Subcutaneous preadipocyte (primary cell): ENCODE data around the genes ELOVL3 and SUFU.

- CAGE, long polyA plus RNA, result no peak
Observed at GRCh38 chr10:102117503-102118630, 2.3 kb downstream of the LDB1 start.

DNA sequence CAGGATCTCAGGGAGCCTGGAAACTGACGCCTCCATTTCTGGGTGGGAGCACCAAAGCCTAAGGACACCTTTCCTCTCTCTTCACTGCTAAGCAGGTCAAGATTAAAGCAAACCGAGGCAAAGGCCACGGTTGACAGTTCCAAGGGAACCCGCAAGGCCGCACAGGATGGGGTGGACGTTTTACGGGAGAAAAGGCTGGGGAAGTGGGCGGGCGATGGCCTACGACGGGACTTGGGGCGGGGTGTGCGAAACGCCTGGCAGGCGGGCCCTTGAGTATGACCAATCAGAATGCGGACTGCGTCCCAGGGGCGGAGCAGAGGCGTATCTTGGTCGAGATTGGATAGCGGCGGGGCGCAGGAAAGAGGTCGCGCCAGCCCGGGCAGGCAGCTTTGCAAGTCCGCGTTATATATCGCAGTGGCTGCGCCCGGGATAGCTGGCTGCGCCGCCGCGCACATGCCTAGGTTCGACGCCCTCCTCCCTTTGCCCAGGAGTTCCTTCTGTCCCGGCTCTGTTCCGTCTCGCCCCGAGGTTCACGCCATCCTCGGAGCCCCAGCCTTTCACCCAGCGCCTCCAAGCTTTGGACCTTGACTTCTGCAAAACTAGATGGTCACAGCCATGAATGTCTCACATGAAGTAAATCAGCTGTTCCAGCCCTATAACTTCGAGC is at the start of gene ELOVL3:
TSS of gene ELOVL3 (plus strand) at position 354 of the 667 bp plus-strand sequence.
- CAGE, long polyA plus RNA, result no peak

DNA sequence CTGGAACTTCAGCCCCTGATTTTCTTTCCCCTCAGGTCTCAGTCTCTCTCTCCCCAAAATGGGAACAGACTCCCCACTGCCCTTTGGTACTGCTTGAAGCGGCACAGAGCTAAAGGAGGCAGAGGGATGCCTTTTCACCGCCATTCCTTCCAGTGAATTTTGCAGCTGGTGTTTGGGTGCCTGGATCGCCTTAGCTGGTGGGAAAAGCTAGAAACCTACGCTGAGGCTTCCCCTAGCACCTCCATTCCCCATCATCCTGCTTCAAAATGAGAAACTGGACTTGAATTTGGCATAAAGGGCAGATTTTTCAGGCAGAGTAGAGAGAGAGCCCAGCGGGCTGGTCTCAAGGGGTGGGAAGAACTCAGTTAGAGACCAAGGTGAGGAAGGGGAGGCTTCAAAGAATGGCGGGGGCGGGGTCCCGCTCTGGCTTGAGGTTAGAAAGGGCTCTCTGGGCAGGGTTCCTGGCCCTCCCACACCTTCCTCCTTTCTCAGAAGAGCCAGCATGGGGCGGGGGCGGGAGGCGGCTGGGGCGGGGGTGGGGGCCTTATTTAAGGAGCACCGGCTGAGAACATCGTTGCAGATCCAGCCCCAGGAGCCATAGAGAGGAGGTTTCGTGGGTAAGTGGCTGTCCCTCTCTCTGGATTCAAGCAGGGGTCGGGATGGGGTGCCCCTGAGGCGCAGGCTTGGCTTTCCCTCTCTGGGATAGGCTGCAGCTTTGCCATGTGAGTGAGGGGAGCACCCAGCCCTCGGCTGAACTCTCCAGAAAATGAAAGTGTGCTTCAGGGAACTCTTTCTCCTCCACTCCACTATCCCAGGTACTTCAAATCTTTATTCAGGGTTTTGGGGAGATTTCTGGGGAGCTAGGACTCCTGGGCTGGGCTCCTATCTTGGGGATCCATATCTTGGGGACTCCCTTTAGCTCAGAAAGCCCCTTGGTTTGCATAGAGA is 3.1 kb upstream of the CUEDC2 start:
- CAGE, long polyA plus RNA, result no peak

GRCh38 chr10:102503419-102504627 is at the start of gene SUFU:
TSS of gene SUFU (plus strand) at chr10:102503972.
- CAGE, long polyA plus RNA, result no peak

- CAGE, long polyA plus RNA, result no peak
Observed at GRCh38 chr10:102593129-102594115, 50.9 kb upstream of the TRIM8 start.

DNA sequence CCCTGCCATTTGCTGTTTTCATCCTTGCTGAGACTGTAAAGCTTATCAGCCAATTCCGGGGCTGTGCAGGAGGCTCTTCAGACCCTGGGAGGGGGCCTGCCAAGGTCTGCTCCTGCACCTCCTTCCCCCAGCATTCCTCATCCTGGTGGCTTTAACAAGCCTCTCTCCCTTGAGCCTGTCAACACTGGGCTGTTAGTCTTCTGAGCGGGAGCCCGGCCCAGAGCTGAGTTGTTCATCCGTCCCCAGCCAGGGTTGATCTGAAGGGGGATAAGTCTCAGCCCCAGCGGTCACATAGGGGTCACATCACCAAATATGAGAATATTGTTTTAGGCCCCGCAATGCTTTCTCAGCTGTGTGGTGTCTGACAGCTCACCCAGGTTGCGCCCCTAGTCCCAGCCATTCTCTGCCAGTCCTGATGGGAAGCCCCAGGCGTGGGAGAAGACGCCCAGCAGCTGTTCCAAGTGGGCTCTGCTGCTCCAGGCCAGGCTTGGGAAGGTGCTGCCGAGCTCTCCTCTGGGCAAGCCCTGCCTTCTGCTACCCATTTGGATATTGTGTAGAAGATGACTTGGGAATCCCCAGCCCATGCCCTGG is 23.6 kb upstream of the TRIM8 start:
- CAGE, long polyA plus RNA, result no peak

DNA sequence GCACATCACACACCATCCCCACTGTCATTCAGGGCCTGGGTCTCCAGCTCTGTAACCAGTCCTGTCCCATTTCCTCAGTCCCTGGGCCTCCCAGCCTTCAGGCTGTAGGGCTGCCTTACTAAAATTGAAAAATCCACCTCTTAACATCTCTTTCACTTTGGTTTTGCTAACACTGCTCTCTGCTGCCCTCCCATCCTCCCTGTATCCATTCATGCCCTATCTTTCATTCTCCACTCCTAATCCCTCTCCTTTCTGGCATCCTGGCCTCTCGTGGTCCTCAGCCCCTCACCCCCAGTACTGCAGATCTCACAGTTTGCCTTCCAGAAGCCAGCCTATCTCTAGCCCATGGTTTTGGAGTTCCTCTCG is 13.2 kb upstream of the TRIM8 start:
- CAGE, long polyA plus RNA, result no peak

DNA sequence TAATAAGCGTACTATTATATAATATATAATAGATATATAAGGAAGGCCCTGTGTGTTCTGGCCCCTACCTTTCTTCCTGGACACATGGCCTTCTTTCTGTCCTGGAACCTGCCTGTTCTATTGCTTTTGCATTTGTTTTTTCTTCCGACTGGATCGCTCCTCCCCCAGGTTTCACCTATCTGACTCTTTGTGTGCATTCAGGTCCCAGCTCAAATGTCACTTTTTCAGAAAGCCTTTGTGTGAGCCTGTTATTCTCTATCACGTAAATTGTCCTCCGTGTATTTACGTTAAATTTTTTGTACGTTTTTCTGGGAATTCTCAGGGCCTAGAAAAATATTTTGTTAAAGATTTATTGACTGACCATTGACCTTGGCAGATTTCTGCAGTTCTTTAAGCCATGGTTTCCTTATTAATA is 2.8 kb upstream of the TRIM8 start:
- CAGE, long polyA plus RNA, result no peak

- CAGE, long polyA plus RNA, result no peak
Observed at GRCh38 chr10:102641853-102642240, 2.4 kb upstream of the TRIM8 start.

DNA sequence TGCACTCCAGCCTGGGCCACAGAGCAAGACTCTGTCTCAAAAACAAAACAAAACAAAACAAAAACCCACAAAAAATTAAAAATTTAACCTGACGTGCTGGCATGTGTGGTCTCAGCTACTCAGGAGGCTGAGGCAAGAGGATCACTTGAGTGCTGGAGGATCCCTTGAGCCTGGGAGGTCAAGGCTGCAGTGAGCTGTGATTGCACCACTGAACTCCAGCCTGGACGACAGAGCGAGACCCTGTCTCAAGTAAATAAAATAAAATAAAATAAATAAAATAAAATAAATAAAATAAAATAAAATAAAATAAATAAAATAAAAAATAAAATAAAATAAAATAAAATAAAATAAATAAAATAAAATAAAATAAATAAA is 18.8 kb downstream of the TRIM8 start:
- CAGE, long polyA plus RNA, result no peak

- CAGE, long polyA plus RNA, result no peak
Observed at GRCh38 chr10:102673826-102674555, 29.7 kb downstream of the TRIM8 start.

DNA sequence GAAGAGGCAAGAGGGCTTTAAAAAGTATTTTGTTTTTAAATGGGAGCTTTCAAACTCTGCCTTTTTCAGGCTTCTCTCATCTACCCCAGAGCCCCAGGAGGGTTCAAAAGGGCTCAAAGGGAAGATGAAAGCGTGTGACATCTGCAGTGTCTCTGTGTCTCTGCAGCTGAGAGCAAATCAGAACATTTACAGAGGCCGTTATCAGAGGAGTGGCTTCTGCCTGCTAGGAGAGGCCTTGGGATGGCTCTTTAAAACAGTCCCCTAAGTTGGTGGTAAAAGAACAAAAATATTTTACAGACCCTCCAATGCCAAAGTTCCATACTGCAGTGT is 30.3 kb downstream of the TRIM8 start:
- CAGE, long polyA plus RNA, result no peak

- CAGE, long polyA plus RNA, result no peak
Observed at GRCh38 chr10:102714967-102715218, 457 bp downstream of the SFXN2 start.

DNA sequence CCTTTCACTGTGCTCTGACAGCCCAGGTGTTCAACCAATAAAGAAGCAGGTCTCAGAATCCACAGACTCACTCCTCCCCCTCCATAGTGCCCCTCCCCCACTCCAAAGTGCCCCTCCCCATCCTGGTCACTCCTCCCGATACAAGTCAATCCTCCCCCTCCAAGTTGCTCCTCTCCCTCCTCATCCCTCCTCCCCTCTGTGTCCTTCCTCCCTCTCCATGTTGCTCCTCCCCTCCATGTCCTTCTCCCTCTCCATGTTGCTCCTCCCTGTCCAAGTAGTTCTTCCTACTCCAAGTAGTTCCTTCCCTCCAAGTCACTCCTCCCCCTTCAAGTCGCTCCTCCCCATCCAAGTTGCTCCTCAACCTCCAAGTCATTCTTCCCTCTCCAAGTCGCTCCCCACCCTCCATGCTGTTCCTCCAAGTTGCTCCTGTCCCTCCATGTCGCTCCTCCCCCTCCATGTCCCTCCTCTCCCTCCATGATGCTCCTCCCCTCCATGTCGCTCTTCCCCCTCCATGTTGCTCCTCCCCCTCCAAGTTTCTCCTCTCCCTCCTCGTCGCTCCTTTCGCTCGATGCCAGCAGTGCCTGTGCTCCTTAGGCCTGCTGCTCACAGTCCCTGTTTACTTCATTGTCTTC is 8.7 kb upstream of the WBP1L start:
- CAGE, long polyA plus RNA, result no peak

DNA sequence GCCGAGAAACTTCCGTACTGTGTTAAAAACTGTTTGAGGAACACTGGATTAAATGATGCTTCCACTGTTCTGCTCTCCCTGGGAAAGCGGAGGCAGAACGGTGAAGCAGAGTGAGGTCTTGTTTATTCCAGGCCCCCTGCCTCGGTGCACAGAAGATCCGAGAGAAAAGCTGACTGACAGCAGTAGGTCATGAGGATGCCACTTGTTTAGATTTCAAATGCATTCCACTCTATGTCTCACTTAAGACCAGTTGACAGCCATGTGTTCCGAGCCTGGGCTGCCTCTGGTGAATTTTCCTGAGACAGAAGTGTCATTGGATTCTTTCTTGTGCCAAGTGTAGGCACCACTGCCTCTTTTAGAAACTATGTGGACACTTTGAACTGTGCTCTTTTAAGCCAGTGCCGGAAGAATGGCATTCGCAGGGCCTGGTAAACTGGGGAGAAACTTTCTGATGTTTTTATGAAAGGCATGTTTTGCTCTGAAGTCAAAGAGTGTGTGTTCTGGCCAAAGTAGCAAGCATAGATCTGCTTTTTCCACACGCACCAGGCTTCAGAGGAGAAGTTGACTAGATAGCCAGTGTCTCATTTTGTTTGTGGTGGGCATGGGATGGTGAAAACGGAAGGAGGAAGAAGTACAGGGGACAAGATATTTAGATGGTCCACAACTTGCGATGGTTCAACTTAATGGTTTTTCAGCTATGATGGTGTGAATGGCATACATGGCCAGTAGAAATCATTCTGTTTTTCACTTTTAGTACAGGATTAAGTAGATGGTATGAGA is 41.7 kb downstream of the CYP17A1 start:
- CAGE, long polyA plus RNA, result no peak

DNA sequence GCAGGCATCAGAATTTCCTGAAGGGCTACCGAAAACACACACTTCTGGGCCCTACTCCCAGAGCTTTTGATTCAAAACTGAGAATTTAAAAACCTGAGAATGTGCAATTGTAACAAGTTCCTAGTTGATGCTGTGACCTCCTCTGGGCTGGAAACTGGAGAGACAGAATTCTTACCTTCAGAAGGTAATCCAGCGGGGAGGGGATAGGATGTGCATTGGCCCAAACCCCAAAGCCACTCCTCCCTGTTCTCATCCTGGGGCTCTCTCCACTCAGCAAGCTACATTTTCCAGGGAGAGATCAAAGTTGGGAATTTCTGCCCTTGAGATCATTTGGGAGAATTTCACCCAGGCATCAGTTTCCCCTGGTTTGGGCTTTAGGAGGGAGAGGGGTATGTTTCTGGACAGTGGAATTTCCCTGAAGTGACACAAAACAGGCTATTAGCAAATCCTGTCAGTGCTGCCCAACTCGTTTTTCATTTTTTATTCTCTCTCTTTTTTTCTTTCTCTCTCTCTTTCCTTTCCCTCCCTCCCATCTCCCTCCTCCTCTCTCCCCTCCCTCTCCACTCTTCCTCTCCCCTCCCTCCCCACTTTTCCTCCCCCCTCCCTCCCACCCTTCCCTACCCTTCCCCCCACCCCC is 35.8 kb downstream of the CYP17A1 start:
- CAGE, long polyA plus RNA, result no peak

GRCh38 chr10:102812785-102813426 is 24.3 kb downstream of the CYP17A1 start:
- CAGE, long polyA plus RNA, result no peak

- CAGE, long polyA plus RNA, result no peak
Observed at GRCh38 chr10:102878280-102878708, 9.0 kb downstream of the AS3MT start.

DNA sequence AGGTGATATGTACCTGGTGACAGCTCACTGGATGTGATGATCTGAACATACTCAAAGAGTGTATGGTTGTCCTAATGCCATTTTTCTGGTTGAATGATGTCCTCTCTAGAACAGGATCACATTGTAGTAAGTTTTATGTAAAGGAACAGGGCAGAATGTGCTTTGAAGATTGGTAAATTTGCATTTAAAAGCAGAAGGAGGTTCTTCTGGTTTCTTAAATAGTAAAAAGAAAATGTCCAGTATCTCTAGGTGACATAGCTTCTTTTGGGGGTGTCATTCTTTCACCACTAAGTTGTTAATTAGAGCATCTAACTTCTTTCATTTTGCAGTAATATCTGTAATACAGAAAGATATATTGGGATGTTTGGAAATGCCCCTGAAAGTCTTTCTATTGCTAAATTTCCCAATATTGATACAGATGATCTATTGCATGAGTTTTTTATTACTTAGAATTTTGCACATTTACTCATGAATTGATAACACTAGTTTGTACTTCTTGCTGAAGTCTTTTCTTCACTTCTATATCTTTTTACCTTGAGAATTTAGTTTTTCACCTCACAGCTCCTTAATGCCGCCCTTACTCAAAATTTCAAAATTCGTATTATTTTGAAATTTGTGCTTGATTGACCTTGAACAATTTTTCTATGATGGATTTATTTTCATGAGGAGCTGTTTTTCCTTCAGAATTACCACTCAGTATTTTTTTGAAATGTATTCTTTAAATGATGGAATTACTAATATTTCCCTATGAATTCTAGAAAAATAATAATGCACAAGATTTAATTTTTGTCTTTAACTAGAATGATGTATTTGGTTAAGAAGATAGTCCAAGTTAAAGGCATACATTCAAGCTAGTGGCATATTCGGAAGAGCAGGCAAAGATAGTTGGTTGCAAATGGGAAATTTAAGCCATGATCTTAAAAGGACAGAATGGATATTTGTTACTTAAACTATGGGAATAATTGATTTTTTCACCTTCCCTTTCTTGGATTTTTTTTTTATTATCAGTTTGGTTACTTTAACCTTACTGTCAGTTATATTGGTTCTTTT is 3.6 kb downstream of the CNNM2 start:
- CAGE, long polyA plus RNA, result no peak

- CAGE, long polyA plus RNA, result no peak
Observed at GRCh38 chr10:103021865-103022334, 103.8 kb downstream of the CNNM2 start.